Helper T cell (primary cell): ENCODE measurements around the gene FAM47C.

DNA sequence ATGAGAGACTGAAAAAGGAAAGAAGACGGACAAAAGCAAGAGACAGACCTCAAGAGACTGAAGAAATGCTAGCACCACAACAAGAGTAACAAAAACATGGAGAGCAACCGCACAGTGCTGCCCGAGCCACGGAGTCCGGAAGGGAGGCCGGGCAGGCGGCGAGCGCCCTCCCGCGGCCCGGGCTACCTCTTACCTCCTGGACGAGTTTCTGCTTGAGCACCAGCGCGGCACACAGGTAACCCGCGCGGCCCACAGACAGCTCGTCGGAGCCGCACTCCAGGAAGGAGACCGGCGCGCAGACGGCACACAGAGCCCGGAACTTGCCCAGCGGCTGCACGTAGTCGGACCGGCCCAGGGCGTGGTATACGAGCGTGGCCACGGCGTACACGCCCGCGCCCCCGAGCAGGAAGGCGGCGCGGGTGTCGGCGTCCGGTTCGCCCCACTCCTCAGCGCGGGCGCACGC lies 22.8 kb upstream of the FAM47C start:
- PRO-cap, 2 experiments: no peak in any of the 2 experiments

DNA sequence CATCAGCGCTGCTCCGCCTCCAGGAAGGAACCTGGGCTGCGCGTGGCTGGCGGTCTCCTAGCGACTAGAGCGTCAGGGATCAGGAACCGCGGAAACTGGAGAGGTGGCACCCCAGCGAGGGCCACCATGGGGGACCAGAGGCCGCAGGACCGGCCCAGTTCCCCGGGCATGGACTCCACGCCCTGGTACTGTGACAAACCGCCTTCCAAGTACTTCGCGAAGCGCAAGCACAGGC lies at the start of gene FAM47C:
FAM47C (plus strand) TSS at position 82 of the 235 bp plus-strand sequence.
- PRO-cap, 2 experiments: no peak in any of the 2 experiments

GRCh38 chrX:37349511-37350413 lies 598 bp downstream of the PRRG1 start:
- PRO-cap, 2 experiments: no peak in any of the 2 experiments

DNA sequence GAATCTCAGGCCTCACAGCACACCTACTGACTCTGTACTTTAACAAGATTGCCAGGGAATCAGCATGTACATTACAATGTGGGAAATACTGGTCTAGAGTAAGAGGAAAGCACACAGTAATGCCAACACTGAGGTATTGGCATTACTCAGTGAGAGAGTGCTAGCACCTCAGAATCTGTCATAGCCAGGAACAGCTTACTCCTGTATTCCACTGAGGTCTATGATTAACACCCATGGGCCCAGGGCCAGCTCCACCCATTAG lies 56.0 kb downstream of the LANCL3 start:
- PRO-cap, 2 experiments: no peak in any of the 2 experiments

GRCh38 chrX:37905348-37906351 lies 58.3 kb upstream of the DYNLT3 start:
- PRO-cap, 2 experiments: no peak in any of the 2 experiments

DNA sequence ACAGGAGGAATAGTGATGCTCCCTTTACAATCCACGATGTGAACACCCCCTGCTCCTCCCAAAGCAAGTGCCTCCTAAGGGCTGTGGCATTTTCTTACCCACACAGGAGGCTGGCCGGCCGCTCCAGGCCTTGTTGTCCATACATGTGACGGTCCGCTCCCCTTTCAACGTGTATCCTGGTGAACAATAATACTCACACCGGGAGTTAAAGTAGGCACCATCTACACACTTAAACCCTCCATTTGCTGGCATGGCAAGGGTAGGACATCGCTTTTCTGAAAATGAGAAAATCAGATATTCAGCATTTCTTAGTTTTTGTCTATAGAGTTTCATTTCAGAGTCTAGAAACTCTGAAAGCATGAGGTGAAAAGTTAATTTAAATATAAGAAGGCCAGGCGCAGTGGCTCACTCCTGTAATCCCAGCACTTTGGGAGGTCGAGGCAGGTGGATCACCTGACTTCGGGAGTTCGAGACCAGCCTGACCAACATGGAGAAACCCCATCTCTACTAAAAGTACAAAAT lies 48.8 kb downstream of the SRPX start:
- PRO-cap, 2 experiments: no peak in any of the 2 experiments

DNA sequence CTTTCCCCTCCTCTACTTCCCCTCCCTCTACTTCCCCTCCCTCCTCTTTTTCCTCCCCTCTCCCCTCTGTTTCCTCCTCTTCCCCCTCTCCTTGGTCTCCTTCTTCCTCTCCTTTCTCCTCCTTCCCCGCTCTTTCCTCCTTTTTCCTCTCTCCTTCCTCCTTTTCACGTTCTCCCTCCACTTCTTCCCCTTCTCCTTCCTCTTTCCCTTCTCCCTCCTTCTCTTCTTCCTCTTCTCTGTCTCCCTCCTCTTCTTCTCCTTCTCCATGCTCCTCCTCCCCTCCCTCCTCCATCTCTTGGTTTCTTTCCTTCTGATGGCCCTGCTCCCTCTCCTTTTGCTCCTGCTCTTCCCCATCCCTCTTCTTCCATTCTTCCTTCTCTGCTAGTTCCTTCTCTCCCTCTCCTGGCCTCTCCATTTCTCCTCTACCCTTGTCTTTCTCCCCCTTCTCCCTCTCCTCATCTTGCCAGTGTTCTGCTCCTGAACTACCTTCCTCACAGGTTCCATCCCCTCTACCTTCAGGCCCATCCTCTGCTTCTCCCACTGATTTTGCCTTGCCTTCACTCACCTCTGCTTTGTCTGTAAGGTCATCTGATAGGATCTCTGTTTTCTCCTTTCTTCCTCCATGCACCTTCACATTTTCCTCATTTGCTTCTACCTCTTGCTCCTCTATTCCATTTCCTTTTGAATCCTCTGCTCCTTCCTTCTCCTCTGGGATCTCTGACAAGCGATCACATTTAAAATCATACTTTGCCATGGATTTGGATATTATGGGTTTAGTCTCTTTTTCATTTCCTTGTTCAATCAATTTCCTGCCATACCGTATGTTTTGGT lies 40.6 kb downstream of the RPGR start:
- PRO-cap, 2 experiments: no peak in any of the 2 experiments

- PRO-cap, 2 experiments: no peak in any of the 2 experiments
Measured at GRCh38 chrX:38806794-38807407, 5.6 kb downstream of the MID1IP1 start.

DNA sequence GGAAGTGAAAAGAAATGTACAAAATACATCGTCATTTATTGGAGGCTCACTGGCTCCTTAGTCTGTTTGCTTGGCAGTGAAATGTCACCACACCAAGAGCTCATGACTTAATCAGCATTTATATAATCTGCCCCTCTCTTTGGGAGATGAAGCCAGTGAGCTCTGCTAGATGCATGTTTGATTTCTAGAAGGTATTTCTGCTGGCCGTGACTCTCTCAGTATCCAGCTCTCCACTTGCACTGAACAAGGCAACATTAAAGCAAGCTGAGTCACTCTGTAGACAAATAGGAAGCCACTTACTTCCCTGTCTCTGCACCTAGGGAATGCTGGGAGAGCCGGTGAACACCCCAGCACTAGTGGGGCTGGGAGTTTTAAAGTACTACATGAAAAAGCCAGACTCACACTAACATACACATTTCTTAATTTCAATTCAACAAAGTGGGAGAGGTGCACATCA lies 79.2 kb downstream of the MID1IP1 start:
- PRO-cap, 2 experiments: no peak in any of the 2 experiments

DNA sequence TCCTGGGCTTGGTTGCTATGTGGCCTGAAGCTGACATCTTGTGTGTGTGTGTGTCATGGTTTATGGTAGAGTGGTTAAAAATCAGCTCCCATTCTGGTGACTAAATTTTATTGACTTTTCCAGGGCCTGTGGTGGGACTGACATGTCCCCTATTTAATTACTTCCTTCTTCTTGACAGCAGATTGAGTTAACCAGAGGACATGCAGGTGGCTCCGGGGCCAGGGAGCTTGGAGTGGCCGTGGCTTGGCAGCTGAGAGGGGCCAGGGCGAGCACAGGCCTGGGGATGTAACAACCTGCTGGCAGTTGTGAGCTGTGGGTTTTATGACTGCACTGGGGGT lies 185.9 kb downstream of the MID1IP1 start:
- PRO-cap, 2 experiments: no peak in any of the 2 experiments

DNA sequence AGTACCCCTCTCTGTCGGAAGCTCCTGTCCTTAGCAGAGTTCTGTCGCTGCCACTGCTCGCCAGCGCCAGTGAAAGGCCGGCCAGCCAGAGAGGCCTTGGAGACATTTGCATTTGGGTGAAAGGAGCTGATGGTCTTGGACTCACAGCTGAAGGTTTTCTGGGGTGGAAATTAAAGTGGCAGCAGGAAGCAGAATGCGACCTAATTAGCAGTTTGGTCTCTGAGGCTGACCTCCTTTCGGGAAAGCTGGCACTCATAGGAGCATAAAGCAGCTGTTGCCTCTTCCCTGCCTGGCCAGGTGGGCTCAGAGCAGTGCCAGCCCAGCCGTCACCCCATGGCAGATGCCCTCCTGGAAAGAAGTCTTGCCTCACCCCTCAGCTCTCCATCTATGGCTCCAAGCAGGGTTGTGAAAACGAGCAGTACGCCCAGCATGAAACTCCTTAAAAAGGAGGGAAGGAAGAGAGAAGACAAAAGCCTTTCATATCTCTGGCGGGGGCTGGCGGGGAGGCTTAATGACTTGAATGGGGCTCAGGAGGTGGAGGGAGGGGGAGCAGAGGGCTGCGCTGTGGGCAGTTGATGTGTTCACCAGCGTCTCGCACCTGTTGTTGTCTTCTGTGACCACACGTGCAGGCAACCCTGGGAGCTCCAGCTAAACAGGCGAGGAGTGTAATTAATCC lies 263.9 kb downstream of the MID1IP1 start:
- PRO-cap, 2 experiments: no peak in any of the 2 experiments

- PRO-cap, 2 experiments: no peak in any of the 2 experiments
Measured at GRCh38 chrX:39419204-39419557, 617.9 kb downstream of the MID1IP1 start.

- PRO-cap, 2 experiments: no peak in any of the 2 experiments
Measured at GRCh38 chrX:39470897-39471222, 626.9 kb downstream of the BCOR start.

DNA sequence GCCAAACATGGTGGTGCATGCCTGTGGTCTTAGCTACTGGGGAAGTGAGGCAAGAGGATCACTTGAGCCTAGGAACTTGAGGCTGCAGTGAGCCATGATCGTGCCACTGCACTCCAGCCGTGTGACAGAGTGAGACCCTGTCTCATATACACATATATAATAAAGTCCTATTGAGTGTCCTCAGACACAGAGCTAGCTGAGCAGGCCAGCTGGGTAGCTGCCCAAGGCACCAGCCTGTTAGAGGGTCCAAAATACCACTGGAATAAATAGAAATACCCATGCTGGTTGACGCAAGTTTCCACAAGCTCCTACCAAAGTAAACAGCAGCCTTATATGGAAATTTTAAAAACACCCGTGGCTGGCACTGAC lies 348.7 kb downstream of the BCOR start:
- PRO-cap, 2 experiments: no peak in any of the 2 experiments

- PRO-cap, 2 experiments: peak in 2 of 2 experiments; most common plus-strand start chrX:39772716 (in 1); most common minus-strand start chrX:39772757 (in 2)
Measured at GRCh38 chrX:39771789-39773030, 325.5 kb downstream of the BCOR start.

GRCh38 chrX:39797287-39797749 lies 300.4 kb downstream of the BCOR start:
- PRO-cap, 2 experiments: no peak in any of the 2 experiments

- PRO-cap, 2 experiments: no peak in any of the 2 experiments
Measured at GRCh38 chrX:39819960-39820748, 277.6 kb downstream of the BCOR start.

GRCh38 chrX:40012722-40012939 lies 85.1 kb downstream of the BCOR start:
- PRO-cap, 2 experiments: no peak in any of the 2 experiments

DNA sequence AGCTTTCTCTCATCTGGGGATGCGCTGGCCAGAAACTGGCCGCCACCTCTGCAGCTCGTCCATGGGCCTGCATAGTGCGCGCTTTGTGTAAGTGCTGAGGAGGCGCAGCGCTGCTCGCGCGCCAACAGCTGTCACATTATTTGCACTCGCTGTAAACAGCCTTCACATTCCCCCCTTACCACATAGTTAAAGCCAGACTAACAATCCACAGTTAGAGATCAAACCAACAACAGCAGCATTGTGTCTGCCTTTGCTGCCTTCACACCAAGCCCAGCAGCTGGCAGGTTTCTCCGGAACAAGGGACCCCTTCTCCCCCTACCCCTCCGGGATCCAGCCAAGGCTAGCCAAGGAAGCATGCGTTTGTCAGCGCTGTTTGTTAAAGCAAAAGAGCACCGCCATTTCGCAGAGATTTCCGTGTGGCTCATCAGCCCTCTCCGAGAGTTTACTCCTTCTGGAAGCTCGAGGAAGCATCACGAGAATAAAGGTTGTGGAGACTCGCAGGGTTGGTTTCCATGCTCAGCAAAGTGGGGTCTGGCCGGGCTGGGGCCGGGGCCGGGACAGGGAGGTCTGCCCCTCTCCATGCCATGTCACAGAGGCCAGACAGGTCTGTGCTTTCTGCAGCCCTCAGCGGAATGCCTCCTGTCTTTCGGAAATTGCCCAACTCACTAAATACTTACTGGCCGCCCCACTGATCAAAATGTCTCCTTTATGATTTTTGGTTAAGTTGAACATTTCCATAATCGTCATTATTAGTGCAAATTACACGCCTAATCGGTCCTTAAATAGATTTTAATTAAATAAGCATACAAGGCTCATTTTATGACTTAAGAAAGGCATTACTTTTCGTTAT lies 11.0 kb downstream of the BCOR start:
- PRO-cap, 2 experiments: no peak in any of the 2 experiments

DNA sequence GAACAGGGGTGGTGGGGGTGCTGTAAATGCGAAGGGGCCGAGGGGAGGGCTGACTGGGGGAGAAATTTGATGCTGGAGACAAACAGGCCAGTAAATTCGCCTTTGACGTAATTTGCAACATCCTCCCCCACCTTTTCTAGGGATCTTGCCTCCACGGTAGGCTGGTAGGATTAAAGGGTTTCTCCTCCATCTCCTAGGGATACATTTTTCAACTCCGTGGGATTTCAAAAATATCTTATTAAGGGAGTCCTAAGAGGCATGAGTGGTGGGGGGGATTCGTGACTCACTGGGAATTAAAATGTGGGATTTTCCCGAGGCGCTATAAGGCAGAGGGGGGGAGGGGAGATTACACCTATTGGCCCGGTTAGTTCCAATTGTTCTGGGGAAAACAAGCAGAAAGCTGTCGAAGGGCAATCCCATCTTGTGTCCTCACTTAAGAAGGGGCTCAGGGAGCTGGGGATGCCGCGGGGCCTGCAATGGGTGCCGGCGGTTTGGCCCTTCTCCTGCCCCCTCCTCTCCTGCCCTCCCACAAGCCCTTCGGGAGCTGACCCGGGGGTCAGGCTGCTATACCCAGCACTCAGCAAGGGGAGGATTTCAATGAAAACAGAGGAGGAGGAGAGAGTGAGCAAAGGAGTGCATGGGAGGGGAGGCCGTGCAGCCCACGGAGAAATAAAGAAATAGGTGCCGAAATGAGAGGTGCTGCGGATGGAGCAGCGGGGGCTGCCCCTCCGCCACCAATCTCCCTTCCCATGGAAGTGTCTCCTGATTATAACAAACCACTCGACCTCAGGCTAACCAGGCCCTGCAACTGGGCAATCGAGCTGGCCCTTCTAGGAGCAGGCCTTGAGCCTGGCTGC lies 3.2 kb upstream of the BCOR start:
- PRO-cap, 2 experiments: no peak in any of the 2 experiments